Pulmonary lymph node (tissue), 1 donor: ENCODE data around the genes SCYL2 and PAH.

GRCh38 chr12:100266526-100267763 lies at the start of gene SCYL2:
SCYL2 (plus strand) TSS chr12:100267177.
- PRO-cap: bidirectional peak, plus-strand start at chr12:100266813, minus-strand start at chr12:100266784; bidirectional peak, plus-strand start at chr12:100267197, minus-strand start at chr12:100267076

DNA sequence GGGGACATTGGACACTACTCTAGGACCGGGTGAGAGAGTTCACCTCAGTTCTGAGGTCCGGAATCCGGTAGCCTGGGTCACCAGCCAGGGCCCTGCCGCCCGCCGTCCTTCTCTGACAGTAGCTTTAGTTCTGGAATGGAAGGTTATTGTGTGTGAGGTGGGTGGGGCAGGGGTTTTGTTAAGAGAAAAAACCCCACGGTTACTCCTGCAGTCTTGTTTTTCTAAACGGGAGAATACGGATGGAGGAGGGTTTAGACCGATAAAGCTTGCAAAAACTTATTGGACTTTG lies 731 bp downstream of the SCYL2 start:
- PRO-cap: unidirectional peak, minus-strand start at position 117 of the sequence

DNA sequence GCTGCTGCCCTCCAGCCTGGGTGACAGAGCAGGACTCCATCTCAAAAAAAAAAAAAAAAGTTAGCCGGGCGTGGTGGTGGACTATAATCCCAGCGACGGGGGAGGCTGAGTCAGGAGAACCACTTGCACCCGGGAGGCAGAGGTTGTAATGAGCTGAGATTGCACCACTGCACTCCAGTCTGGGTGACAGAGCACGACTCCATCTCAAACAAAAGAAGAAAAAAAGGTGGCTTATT lies 53.5 kb downstream of the SLC17A8 start:
- PRO-cap: no peak

GRCh38 chr12:100567216-100567706 lies 6.2 kb upstream of the GAS2L3 start:
- PRO-cap: no peak

DNA sequence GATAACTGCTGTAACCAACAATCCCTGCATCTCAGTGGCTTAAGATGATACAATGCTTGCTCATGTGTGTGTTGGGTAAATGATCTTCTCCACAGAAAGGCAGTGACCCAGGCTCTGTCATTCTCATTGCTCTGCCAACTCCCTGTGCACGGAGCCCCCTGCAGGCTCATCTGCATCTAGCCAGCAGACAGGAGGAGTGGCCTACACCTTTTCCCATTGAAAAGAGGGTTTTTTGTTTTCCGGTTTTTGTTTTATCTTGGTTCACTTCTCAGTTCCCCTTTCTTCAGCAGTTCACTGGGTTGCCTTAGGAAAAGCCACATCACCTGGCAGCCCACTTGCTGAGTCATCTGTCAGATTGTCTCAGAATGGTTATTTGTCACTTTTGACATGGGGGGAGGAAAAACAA lies 193.3 kb downstream of the ANO4 start:
- PRO-cap: no peak

DNA sequence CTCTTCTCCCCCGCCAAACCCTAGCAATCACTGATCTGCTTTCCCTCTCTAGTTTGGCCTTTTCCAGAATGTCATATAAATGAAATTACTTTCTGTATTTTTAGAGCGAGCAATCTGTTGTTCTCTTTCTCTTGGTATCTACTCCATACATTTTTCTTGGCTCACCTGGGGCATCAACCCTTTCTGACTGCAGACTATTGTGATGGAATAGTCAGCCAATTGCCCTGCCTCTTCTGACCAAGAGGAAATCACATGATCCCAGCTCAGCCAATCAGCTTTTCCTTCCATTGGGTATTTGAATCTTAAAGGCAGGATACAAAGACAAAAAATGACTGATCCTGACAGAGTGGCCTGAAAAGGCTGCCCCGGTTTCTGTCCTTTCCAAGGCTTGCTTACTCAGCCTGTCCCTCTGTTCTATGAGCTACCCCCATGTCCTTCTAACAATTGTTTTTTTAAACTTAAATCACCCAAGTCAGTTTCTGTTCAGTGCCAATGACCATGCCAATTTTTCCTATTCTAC lies 5.1 kb downstream of the SLC5A8 start:
- PRO-cap: no peak

GRCh38 chr12:101317209-101317587 lies 37.3 kb downstream of the UTP20 start:
- PRO-cap: no peak

DNA sequence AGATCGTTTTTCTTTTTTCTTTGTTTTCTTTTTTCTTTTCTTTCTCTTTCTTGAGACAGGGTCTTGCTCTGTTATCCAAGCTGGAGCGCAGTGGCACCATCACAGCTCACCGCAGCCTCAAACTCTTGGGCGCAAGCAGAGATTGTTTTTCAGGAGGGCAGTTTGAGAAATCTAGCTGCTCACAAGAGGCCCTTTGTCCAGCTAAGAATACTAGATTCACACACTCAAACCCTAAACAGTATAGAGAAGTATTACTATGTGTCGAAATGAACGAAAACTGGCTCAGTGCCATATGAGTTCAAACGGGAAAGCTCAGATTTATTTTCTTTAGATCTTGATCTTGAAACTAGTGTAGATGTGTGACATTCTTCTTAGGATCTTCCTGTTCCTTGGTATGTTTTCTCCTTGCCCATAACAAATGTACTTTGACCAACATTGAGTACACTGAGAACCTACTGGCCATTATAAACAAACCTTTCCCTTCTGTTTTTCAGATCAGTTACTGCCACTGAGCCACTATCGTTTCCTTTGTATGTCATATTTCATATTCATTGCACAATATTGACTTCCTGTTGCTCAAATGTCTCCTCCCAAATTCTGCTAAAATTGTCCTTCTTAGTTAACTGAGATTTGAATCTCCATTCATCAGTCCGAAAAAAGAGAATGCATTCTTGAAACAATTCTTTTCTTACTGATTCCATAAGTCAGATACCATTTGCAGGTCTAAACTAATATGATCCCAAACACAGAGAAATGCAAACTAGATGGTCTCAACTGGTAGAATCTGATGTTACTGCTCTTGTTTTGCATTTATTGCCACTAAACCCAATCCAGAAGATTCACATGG lies 21.3 kb downstream of the MYBPC1 start:
- PRO-cap: no peak

GRCh38 chr12:101697237-101697547 lies 248 bp upstream of the CHPT1 start:
- PRO-cap: no peak

- PRO-cap: no peak
These were observed 38.1 kb upstream of the SYCP3 start for GRCh38 chr12:101777176-101777995.

DNA sequence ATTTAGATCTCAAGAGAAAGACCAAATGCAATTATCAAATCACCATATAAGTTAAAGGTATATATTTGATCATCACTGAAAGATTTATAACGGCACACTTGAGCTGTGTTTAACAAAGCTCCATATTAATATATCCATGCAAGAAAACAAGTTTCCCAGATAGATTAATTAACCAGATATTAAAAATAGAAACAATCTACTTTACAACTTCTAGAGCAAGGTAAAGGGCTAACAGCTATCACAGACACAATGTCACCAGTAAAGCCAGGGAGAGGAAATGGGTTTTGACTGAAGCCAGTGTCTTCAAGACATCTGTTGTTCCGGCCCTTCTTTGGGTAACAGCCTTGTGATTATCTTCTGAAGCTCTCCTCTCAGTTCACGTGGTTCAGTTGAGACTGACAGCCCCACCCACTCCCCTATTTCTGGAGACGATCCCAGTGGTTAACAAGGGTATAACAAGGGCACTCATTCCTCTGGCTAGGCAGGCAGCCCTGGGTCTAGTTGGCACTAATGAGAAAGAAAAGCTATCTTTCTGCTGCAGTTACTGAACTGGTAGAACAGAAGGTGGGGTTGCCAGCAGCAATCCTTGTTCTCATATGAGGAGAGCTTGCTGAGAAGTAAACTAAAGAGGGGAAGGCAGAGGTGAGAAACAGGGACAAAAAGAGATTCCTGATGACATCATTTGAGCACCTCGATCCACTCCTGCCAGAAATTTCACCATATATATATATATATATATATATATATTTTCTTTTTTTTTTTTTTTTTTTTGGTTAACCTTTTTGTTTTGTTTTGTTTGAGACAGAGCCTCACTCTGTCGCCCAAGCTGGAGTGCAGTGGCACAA lies 6.8 kb downstream of the GNPTAB start:
- PRO-cap: bidirectional peak, plus-strand start at position 447 of the sequence, minus-strand start at position 333 of the sequence

DNA sequence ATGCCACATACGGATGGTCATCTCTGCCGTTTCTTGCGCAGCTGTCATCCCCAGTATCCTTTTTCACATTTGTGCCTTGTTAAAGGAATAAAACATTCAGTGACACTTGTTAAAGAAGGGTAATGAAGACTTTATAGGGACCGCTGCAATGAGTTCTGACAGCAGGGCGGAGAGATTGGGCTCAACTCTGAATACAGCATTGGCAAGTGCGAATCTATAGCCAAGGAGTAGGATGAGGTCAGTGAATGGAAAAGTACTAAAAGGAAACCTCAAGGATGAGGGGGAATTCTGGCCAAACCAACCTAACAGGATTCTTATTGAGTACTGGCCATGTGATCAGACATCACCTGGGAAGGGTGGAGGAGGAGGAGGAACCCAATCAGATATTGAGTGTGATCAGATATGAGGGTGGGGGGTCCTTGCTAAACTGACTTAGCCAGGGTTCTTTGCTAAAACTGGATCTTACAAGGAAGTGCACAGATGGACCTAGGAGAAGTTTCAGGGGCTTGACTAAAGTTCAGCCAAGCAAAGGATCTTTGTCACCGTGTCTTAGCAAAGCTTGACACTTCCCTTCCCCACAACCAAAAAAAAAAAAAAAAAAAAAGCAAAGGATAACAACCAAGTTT lies 31.0 kb downstream of the DRAM1 start:
- PRO-cap: no peak

DNA sequence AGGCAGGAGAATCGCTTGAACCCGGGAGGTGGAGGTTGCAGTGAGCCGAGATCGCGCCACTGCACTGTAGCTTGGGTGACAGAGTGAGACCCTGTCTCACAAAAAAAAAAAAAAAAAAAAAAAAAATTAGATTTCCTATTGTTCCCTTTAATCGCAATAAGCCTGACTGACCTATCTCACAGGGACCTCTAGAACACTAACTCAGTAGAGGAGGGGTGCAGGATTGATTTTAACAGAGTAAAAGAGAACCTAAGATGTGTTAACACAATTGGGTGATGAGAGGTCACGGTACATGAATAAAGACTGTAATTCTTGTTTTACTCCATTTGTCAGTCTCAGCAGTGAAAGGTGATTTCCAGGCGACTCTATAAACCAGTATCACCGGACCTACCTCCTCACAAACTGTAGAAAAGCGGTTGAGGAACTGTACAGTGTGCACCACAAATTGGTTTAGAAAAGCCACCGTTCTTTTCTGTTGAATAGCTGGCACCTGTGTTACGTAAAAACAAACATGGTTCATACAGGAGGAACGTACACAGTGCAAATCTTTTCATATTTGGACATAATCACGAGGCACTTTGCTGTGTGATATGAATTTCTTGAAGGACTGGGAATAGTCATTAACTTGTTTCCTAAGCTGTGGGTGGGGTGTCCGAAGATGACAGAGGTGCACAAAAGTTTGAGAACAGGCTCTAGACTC lies 784 bp downstream of the WASHC3 start:
- PRO-cap: unidirectional peak, plus-strand start at position 407 of the sequence

DNA sequence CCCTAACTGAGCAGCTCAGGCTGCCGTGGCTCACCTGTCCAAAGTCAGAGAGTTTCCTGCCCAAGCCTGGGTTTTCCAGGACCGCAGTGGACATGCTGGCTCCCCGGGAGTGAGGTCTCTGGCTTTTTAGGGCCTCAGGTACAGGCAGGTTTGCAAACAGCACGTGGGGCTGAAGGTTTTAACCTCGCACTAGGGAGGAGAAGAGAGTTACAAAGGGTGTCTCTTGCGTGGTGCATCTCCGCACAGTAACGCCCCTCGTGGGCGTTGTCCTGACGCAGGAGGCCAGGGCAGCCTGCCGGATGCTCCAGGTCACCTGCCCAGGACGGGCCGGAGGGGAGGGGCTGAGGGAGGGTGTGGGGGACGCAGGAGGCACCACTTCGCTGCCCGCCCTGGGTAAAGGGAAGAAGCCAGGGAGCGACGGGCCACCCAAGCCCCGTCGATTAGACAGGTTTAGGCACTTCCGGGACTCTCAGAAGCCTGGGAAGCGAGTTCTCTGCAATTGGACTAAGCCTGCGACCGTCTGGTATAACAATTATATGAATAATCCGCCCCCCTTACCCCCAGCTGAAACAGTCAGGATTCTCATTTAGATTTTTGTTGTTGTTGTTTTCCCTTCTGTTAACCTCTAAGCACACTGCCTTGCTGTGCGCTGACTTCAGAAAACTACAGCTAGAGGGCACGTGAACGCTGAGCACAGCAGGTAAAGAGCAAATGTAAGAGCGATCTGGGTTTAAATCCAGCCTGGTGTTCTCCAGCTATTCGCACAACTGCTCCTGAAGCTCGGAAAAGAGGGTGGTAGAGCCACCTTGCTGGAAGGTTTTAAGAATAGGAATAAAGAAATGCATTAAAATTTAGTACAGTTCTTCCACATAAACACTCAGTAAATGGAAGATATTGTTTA lies at the start of gene PAH:
Gene PAH (minus strand): TSS at position 208 of the 901 bp plus-strand sequence.
- PRO-cap: bidirectional peak, plus-strand start at position 396 of the sequence, minus-strand start at position 247 of the sequence

GRCh38 chr12:102920253-102920451 lies 3.1 kb upstream of the PAH start:
- PRO-cap: no peak

DNA sequence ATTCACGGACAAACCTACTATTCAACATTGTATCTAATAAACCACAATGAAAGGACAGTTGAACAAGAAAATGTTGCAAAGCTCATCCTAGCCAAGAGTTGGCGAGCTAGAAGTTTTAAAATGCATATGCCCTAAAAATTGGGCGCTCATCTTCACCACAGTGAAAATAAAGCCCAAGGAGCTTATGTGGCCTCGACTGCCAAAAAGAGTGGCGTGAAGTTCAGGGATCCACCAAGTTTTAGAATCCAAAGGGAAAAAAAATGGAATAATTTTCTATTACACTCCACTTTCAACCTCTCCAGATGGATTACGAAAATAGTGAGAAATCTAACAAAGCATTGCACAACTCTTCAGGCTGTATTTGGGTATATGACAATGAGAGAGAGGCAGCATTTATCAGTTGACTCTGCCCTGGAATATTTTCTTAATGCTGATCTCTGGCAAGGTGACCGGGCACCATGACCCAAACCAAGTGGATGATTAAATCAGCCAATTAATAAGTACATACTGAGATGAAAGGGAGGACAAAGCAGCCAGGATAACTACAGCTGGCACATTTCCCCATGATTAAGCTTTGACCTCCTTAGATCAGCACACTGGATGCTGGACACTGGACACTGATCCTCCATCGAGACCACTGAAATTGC lies 218.0 kb downstream of the ASCL1 start:
- PRO-cap: no peak

GRCh38 chr12:103742538-103742853 lies 98.5 kb downstream of the NT5DC3 start:
- PRO-cap: unidirectional peak, minus-strand start at chr12:103742620

- PRO-cap: no peak
These were observed 10.5 kb downstream of the UQCC6 start for GRCh38 chr12:103946370-103946965.

DNA sequence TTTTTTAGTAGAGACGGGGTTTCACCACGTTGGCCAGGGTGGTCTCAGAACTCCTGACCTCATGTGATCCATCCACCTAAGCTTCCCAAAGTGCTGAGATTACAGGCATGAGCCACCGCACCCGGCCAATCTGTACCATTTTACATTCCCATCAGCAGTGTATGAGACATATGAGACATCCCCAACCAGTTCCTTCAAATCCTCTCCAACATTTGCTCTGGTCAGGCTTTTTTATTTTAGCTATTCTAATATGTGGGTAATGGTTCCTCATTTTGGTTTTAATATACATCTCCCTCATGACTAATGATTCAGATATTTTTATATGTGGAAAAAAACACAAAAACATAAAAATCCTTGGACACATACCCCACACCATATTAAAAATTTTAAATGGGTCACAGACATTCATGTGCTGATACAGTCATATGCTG lies 3.2 kb upstream of the UQCC6 start:
- PRO-cap: no peak

DNA sequence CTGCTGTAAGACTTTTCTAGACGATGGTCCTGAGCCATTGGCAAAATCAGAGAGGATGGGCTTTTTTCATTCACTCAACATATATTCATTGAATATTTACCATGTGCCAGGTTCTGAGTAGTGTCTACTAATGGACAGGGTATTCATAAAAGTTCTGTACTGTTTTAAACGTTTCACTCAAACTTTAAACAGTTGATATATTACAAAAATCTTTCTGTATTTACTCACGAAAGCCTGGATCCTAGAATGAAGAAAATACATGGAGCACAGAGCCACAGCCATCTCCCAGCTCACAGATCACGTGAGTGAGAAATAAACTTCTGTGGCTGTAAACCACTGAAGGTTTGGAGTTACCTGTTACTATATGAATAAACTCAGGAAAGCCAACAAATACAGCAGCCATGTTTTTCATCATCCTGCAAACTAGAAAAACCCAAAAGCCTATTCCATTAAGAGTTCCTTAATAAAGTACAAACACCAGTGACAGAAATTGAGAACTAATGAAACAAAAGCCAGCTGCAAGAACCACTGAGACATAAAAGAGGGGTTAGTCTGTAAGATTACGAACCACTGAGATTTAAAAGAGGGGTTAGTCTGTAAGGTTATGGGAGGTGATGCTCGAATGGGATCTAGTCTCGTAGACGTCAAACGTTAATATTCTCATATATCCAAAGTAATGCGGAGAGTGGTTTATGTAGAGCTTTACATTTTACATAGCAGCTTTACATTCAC lies 820 bp upstream of the TDG start:
- PRO-cap: no peak